MCF 10A (cell line): ENCODE data around the genes UMPS and ALDH1L1.

GRCh38 chr3:124730049-124730632 is at the start of gene UMPS:
TSS of gene UMPS (plus strand) at chr3:124730452.
- PRO-cap: bidirectional peak, plus-strand start at chr3:124730453, minus-strand start at chr3:124730348
- RRBS: under 1% methylated on average over 10 of the region's 35 CpGs

DNA sequence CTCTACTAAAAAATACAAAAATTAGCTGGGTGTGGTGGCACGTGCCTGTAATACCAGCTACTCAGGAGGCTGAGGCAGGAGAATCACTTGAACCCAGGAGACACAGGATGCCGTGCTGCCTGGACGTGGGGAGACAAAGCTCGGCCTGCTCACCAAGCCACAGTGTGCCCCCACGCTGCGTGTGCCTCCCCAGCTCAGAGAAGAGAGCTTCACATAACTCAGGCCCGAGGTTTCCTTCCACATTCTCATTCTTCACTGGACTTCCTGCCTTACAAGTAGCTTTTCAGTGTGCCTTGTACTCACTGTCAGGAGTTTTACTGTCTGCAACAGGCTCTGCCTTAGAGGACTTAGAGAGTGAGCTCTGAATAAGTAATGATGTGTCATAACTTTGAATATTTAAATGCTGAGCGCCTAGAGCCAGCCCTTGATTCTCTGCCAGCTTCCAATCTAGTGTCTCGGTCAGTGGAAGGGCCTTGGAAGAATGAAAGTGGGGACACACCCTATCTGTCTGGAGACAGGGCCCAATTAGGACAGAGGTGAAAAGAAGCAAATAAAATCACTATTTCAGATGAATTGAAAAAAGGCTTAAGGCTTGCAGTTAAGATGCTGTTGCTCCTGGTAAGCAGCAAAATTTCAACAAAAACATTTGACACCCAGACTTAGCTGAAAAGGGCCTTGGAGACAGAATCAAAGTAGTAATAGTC is 41.7 kb downstream of the ITGB5 start:
- PRO-cap: bidirectional peak, plus-strand start at position 461 of the sequence, minus-strand start at position 319 of the sequence
- RRBS: no CpG with 5 or more reads among the region's 9 CpGs

- PRO-cap: no peak
- RRBS: no CpG with 5 or more reads among the region's 3 CpGs
These were observed 1.5 kb downstream of the MUC13 start for GRCh38 chr3:124932908-124933587.

DNA sequence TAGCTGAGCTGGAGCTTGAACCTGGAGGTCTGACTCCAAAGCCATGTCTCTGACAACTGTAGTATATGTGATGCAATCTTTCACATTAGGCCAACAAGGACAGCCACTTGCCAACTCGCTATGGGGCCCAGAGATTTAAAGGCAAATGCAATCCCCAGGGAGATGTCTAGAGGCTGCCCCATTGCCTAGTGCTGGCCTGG is 64.6 kb downstream of the SLC12A8 start:
- PRO-cap: no peak
- RRBS: no CpG with 5 or more reads among the region's 1 CpG

DNA sequence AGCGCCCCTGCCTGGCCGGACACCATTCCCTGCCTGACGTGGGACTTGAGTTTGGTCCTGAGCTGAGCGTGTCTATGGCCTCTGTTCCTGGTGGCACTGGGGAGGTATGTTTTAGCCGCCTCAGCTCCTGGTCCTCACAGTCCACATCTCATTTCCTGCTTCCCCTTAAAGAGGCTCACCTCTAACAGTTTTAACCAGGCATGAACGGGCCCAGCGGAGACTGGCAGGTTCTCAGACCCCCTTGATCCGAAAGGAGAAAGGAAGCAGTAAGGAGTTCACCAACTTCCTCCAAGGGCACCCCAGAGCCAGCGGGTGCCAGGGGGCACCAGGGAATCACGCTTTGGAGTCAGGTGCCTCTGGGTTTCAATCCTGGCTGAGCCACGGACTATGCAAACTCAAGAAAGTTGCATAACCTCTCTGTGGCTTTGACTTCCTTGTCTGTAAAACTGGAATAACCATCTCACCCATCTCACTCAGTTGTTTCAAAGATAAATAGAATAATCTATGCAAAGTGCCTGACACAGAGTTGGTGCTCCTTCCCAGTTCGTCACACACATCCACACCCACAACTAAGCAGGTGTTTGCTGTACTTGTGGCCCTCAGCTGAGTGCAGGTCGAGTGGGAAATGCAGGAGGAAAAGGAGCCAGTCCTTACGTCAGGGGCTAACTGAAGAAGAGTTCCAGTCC is 48.5 kb downstream of the SLC12A8 start:
- PRO-cap: no peak
- RRBS: no CpG with 5 or more reads among the region's 14 CpGs

DNA sequence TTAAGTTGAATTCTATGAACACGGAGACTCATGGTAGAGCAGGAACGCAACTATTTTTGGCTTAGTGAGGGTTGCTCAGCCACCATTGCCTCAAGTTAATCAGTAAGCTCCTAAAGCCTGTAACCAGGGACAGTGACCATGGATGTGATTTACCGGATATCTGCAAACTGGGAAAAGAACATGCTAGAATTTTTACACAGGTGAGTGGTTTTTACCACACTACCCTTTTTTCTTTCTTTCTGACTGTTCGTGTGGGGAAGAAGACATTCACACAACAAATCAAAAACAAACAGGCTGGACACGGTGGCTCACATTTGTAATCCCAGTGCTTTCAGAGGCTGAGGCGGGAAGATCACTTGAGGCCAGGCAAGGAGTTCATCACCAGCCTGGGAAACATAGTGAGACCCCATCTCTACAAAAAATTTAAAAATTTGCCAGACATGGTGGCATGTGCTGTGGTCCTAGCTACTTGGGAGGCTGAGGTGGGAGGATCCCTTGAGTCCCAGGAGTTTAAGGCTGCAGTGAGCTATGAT is 11.7 kb downstream of the SLC12A8 start:
- PRO-cap: no peak
- RRBS: no CpG with 5 or more reads among the region's 6 CpGs

GRCh38 chr3:125357075-125357675 is 17.9 kb downstream of the ZNF148 start:
- PRO-cap: no peak
- RRBS: no CpG with 5 or more reads among the region's 50 CpGs

DNA sequence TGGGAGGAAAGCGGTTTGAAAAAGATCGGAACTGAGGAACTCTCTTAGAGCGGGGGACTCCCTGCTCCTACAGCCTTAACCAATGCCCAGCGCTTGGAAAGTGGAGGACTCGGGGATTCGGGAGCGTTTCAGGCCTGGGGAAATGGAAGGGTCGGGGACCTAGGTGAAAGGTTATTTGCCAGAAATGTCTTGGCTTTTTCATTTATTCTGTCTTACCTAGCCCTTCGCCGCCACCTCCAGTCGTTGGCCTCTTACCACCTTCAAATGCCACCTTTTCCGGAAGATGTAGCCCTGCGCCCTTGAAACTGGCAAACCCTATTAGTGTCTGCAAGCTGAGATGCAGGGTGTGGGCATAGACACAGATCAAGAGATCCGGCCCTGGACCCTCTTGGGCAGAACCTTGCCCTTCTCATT is 424 bp upstream of the ZNF148 start:
- PRO-cap: bidirectional peak, plus-strand start at position 141 of the sequence, minus-strand start at position 102 of the sequence; bidirectional peak, plus-strand start at position 318 of the sequence, minus-strand start at position 265 of the sequence
- RRBS: 3% methylated on average over 3 of the region's 14 CpGs

GRCh38 chr3:125603000-125603552 is 7.8 kb upstream of the OSBPL11 start:
- PRO-cap: no peak
- RRBS: no CpG with 5 or more reads among the region's 9 CpGs

DNA sequence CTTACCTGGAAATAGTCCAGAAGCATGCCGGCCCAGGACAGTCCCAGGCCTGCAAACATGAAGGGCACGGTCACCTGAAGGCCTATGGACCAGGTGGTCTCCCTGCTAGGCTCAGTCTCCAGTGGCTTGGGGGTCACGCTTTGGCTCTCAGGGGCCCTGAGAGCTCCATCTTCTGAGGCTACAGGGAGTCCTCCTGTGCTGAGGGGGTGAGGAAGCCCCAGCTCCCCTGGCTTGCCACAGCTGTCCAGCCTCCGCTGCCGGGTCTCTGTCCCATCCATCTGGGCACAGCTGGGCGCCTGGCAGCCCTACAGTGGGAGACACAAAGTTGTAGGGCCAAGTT is 16.0 kb downstream of the SLC41A3 start:
- PRO-cap: no peak
- RRBS: no CpG with 5 or more reads among the region's 6 CpGs

DNA sequence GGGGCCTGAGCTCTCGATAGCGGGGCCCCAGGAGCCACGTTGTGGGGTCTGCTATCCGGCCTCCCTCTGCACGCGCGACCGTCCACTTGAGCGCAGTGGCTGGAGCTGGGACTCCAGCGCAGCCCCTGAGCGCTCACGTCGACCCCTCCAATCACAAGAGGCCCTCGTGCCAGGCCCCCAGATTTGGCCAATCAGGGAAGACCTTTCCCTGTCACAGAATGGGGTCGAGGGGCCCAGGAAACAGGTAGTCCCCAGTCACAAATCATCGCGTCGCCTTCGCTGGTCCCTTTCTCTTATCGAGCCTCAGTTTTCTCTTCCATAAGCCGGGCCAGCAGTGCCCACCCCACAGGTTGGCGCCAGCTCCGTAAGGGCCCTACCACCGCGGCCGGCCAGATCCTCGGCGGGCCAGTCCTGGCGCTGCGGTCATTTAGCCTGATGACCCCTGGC is 540 bp downstream of the ALDH1L1 start:
- PRO-cap: no peak
- RRBS: 46% methylated on average over 10 of the region's 30 CpGs

DNA sequence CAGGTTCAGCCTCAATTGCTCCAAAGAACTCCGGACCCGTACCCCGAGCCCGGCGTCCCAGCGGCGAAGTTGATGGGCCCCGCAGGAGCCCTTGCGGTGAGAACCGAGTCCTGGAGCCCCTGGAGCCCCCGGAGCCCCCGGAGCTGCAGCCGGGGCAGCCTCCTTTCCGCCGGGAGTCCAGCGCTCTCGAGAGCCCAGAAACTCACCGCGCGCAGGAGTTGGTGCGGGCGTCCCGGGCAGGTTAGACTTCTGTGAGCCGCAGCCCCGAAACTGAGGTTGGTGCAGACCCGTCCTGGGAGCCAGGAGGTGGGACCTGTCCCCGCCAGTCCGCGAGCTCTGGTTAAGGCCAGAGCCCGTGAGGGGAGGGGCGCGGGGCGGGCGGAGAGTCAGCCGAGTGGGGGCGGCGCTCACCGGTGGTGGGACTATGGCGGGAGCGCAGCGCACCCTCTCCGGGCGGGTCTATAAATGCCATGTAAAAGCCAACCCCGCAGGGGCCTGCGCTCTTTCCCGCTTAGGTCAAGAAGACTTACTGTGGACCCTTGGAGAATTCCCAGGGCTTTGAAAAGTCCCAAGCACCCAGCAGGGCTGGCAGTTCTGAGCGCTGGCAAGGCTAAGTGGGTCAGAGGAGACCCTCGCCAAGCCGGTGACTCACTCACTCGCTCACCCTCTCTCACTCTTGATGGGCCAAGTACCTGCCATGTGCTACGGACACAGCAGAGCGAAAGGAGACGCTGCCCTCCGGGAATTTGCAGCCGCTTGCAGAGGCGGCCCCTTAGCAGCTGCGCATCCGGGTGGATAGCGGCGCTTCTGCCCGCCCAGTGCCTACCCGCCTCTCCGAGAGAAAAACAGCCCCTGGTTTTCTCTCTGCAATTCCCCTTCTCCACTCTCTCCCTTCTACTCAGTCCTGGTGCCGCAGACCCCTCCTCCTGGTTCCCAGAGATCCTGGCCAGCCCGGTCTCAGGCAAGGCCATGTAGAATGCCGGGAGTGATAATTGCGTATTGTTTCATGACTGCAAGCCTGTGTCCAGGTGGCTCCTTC is at the start of gene ALDH1L1:
ALDH1L1 (minus strand) TSS at position 317 of the 1,039 bp plus-strand sequence.
- PRO-cap: bidirectional peak, plus-strand start at position 389 of the sequence, minus-strand start at position 357 of the sequence
- RRBS: 19% methylated on average over 27 of the region's 67 CpGs

DNA sequence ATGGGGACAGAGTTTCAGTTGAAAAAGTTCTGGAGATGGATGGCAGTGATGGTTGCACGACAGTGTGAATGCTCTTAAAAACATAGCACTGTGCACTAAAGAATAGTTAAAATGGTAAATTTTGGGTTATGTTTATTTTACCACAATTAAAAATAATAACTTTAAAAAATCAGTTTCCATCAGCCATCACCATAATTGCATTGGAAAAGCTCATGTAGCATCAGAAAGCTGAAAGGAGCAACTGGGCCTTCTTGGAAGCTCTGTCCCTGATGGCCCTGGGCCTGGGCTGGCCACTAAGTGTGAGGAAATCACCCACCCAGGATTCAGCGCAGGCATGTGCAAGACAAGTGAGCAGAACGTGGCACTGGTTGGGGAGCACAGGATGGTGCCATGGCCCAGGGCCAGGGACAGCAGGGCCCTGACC is 5.7 kb upstream of the ALDH1L1 start:
- PRO-cap: no peak
- RRBS: no CpG with 5 or more reads among the region's 3 CpGs

- PRO-cap: no peak
- RRBS: no CpG with 5 or more reads among the region's 12 CpGs
These were observed 86.9 kb downstream of the KLF15 start for GRCh38 chr3:126270018-126271011.

- PRO-cap: no peak
- RRBS: no CpG with 5 or more reads among the region's 5 CpGs
These were observed 9.8 kb downstream of the KLF15 start for GRCh38 chr3:126347333-126347877.

DNA sequence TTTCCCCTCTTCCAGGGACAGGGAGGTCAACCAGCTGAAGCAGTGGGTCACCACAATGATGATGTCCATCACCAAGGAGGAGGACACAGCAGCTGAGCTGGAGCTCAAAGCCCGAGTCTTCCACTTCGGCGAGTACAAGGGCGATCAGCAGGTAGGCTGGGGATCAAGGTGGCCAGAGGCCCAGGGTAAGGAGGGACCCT is 38.2 kb downstream of the CFAP100 start:
- PRO-cap: no peak
- RRBS: no CpG with 5 or more reads among the region's 4 CpGs

DNA sequence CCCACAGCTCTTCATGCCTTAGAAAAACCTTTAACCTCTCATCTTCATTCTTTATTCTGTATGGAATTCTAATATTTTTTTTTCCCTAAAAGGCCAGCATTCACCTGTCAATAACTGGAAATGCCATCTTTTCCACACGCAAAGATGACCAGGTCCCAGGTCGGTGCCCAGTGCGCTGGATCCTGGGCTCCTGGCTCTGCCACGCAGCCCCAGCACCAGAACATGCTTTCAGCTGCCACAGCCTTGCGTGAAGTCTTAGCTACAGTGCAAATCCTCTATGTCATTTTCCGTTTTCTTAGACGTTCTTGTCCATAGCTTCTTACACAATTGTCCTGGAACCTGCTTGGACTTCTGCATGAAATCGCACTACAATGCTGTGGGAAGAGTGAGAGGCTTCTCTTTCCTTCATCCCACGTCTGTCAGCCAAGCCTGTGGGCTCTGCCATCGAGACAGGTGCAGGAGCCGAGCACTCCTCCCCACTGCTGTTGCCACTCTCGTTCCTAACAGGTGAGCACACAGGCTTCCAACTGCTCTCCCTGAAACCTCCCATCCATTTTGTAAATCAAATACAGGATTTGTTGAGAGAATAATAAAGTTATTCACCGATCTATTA is 23.6 kb downstream of the ZXDC start:
- PRO-cap: no peak
- RRBS: no CpG with 5 or more reads among the region's 13 CpGs

DNA sequence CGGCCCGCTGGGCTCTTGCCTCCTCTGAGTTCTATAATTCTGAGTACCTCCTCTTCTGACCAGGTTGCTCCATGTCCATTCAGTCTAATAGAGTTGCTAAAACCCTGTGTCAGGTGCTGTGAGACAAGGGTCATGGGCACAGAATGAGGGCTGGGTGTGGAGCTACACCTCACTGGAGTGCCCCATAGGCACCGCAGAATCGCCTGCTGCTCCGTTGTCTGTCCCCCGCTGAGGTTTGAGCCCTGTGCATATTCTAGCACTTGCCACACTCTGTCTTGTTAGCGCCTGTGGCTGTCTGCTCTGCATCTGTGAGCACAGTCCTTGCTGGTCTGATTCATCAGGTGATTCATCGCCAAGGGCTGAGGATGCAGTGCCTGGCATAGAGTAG is 124.2 kb upstream of the PLXNA1 start:
- PRO-cap: bidirectional peak, plus-strand start outside the sequence, minus-strand start at position 272 of the sequence
- RRBS: no CpG with 5 or more reads among the region's 8 CpGs

DNA sequence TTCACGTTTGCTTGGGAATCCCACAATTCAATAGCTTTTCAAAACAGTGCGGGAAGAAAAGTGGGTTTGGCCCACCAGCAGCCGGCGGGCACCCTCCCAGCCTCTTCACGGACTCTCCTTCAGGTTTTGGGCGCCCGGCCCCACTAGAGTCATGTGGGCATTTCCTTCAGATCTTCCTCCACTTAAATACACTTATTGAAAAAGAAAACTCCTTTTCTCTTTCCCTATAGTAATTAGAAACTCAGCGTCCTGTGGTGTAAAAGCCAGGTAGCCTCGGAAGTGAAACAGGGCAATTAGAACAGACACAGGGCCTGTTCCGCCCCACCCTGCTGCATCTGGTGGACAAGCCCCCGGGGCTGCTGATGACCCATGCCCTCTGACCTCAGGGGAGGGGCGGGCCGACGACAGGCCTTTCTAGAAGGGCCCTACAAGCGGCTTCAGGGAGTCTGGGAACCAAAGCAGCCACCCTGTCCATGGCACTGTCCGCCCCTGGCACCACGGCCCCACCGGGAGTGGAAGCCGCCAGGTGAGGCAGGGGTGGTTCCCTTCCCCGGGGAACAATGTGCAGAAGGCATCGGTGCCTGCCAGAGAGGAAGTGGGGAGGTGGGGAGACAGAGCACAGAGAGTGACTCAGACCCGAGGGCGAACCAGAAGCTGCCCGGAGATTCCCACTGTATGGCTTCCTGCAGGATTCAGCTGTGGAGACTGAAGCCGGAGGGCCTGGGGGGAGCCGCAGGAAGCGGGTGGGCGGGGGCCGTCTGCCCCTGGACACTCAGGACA is 134.2 kb downstream of the TPRA1 start:
- PRO-cap: bidirectional peak, plus-strand start at position 650 of the sequence, minus-strand start at position 562 of the sequence
- RRBS: 4% methylated on average over 8 of the region's 29 CpGs

GRCh38 chr3:127697868-127698331 is 25.1 kb downstream of the ABTB1 start:
- PRO-cap: no peak
- RRBS: no CpG with 5 or more reads among the region's 10 CpGs